Helper T cell (primary cell): ENCODE data around the genes BANK1, MANBA and CXXC4.

DNA sequence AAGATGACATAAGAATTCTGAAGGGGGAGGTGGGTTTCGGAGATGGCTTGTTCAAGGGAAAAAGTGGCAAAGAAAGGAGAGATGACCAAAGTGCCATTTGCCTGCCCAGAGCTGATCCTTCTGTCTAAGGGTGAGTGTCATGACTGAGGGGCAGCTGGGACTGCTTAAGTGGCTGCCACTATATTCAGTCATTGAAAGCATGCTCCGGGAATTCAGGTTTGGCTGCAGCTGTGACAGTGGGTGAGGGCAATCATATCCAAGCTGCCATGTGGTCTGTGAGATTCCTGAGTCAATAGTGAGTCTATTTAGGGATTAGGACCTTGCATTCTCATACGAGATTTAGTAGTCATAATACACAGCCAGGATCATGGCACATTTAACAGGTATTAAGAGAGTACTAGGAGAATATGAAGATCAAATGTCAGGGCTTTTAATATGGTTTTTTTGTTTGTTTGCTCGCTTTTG is 138.7 kb upstream of the BANK1 start:
- PRO-cap, 2 experiments, result no peak in any of the 2 experiments

GRCh38 chr4:101790374-101791311 is at the start of gene BANK1:
Gene BANK1 (plus strand): TSS chr4:101790730.
- PRO-cap, 2 experiments, result no peak in any of the 2 experiments

- PRO-cap, 2 experiments, result no peak in any of the 2 experiments
Observed at GRCh38 chr4:101953955-101954261, 163.4 kb downstream of the BANK1 start.

GRCh38 chr4:102344120-102344904 is 970 bp downstream of the SLC39A8 start:
- PRO-cap, 2 experiments, result peak in 2 of 2 experiments; most common plus-strand start chr4:102344450 (in 2); most common minus-strand start chr4:102344557 (in 1)

GRCh38 chr4:102551757-102552222 is 50.6 kb downstream of the NFKB1 start:
- PRO-cap, 2 experiments, result no peak in any of the 2 experiments

- PRO-cap, 2 experiments, result no peak in any of the 2 experiments
Observed at GRCh38 chr4:102558378-102559604, 57.6 kb downstream of the NFKB1 start.

- PRO-cap, 2 experiments, result no peak in any of the 2 experiments
Observed at GRCh38 chr4:102584488-102585221, 83.5 kb downstream of the NFKB1 start.

GRCh38 chr4:102612545-102613573 is 111.7 kb downstream of the NFKB1 start:
- PRO-cap, 2 experiments, result peak in 2 of 2 experiments; most common plus-strand start chr4:102613302 (in 1); most common minus-strand start chr4:102612903 (in 2)

DNA sequence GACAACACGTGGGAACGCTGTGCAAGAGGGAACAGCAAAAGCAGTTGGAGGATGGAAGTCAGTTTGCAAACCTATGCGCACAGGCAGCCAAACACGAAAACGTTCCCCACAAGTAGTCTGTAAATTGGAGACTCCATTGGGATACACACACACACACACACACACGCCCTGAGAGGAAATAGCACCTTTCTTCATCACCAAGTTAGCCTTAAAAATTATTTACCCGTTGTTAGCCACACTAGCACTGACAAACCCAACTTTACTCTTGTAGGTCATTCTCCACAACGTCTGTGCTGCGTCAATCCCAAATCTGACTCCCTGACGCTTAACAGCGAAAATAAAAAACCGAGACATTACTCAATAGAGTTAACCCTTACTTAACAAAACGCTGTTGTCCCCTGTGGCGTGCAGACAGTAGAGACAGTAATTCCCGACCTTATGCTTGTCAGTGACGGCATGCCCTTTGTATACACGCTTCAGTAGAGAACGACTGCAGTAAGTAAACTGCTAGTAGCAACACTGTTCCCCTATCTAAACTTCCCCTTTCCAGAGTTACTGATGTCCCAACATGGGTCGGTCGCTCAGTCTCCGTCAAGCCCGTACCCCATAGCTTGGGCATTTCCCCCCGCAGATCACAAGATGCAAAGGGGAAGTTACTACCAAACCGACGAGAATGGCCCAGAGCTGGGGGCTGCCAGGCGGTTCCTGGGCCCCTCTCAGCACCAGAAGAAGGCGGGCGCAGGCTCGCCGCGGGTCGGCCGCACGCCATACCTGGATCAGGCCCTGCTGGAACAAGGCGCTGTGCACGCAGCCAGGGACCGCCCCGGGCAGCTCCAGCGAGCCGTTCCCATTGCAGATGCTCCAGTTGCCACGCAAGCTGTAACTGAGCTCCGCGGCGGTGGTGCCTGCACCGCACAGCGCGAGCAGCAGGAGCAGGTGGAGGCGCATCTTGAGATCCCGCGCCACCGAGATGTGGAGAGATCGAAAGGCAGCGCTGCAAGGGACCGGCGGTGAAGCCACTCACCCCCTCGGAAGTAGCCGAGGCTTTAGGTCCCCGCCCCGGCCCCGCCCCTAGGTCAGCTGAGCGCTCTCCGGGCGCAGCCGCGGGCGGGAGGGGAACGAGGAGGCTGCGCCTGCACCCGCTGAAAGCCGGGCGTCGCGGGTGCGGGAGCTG is at the start of gene MANBA:
Gene MANBA (minus strand): TSS at position 1,022 of the 1,174 bp plus-strand sequence.
- PRO-cap, 2 experiments, result peak in 2 of 2 experiments; most common plus-strand start position 662 of the sequence (in 2); most common minus-strand start position 533 of the sequence (in 2)

DNA sequence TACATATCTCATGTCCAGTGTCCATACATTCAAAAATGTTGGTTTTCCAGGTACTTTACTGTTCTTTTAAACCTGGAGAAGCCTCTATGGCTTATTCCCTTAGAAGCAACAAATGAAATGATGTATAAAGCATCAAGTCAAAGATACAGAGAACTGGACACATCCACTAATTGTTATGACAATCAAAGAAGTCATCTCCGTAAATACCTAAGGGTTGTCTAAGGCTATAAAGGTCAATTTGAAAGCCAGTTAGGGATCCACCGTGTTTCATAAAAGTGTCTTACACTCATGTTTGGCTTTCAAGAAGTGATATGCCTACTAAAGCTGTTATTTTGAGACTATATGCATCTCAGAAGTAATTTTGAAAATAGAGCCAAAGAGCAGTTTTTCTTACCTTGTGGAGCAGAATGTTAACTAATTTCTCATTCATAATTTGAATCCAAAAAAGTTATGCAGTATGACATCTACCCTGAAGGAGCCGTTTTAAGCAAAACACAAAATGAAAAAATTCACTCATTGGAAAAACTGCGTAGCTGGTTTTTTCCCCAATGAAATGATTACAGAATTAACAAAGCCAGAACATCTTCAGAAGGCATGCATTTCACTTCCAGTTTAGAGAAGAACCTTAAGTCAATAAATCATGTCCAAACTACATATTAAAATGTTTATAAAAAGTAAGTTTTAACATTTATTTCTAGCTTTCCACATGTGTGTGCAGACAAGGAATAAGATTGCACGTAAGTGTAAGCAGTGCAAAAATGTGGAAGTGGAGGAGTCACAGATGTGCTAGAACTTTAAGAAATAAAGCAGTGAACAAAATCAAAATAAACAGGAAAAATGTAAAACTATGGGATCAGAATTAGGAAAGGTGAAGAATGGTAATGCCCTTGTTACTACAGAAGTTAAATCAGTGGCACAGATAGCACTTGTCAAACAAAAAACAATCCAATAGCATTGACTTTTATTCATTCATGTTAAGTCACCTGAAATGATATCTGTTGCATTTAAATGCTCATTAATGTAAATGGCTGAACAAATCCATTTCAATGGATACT is 32.0 kb downstream of the UBE2D3 start:
- PRO-cap, 2 experiments, result no peak in any of the 2 experiments

DNA sequence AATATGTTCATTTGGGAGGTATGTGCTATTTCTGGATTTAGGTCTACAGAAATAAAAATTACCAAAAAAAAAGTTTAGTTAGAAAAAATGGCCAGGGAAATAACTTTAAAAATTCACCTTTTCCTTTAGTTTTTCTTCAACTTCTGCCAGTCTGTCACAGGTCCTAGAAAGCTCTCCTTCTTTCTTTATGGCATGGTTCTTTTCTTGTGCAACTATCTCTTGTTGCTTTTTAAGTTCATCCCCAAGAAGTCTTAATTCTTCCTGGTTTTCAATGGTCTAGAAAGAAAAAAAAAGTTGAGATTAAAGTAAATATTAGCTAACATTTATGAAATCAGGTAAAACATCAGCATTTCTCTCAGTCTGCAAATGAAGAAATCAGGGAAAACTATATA is 47.0 kb downstream of the CENPE start:
- PRO-cap, 2 experiments, result no peak in any of the 2 experiments

DNA sequence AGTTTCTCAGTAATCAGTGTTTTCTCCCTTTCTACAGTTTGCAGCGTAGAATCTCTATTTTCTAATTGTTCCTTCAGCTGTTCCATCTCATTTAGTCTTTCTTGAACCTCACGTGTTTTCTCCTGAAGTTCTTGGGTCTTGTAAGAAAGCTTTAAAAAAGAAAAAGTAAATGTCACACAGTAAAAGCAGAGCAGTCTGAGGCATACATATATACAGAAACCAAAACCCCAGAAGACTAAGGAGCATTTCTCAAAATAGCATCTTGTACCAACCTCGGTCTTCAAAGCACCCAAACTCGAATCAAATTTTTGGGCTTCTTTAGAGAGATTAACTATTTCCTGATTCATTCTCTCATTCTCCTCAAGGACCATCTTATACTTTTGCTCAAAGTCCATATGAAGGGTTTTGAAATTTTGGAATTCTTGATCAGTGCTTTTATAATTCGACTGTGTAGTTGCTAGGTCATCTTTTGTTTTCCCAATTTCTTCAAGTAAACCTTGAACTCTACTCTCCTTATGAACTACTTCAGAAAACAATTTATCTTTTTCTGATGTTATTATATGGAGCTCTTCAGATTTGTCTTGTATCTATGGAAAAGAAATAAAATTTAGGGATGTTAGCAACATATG is 39.3 kb downstream of the CENPE start:
- PRO-cap, 2 experiments, result no peak in any of the 2 experiments

GRCh38 chr4:103403618-103404056 is 205.5 kb upstream of the CENPE start:
- PRO-cap, 2 experiments, result no peak in any of the 2 experiments

DNA sequence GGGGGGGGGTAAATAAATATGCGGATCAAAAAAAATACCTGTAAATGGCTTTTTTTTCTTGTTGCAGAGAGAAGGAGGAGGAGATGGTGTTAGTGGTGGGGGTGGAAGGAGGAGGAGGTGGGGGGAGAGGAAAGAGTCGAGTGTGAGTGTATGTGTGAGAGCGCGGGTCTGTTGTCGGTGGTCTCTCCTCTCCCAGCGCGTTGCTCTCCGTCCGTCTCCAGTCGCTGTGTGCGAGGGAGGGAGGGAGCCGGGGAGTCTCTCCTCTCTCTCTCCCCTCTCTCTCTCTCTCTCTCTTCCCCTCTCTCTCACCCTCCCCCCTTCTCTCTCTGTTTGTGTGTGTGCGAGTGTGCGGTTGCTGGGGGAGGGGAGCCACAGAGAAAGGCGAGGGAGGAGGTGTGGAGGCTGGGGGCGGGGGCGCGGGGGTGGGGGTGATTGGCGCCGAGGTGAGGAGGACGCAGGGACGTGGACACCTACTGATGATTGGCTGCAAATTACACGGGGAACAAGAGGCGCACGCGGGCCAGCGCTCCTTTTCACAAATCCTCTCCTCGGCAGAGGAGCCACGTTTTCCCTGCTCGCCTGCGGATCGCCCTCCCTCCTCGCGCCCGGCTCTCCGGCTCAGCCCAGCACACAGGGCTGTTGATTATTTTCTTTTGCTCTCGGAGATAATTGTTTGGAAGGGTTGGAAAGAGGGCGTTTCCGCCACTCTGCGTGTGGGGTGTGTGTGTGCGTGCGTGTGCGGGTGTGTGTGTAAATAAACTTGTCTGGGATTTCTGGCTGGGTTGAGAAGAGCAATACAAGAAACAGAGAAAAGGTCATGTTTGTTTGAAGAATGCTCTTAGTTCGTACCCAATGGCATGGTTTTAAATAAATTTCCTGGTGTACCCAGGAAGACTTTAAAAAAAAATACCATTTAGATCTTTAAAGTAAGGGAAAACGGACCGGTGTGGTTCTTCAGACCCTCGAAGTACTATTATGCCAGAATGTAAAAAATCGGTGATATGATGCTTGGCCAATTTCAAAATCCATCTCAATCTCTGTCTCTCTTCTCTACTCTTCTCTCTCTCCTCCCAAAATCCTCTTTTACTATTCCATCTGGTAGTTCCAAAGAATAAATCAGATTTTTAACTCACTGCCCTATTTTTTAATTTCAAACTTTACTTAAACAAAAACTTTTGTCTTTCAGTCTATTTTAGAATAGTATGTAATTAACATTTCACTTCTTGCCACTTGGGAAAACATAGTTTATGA is at the start of gene CXXC4:
Gene CXXC4 (minus strand): TSS at position 232 of the 1,251 bp plus-strand sequence.
- PRO-cap, 2 experiments, result peak in 1 of 2 experiments; most common minus-strand start position 230 of the sequence (in 1)

DNA sequence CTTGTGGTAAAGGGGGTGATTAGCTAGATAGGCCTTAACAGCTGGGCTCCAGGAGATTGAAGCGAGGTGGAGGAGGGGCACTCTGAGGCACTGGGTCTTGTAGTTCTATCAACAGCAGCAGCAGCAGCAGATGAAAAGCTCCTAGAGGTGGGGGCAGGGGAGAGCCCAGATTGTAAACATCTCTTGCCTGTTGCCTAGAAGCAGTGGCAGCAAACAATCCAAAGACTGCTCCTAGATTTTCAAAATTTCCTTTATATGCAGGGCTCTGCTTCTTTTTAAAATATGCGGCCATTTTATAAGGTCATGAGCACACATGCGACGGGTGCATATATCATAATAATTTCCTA is 97.0 kb upstream of the CXXC4 start:
- PRO-cap, 2 experiments, result no peak in any of the 2 experiments

DNA sequence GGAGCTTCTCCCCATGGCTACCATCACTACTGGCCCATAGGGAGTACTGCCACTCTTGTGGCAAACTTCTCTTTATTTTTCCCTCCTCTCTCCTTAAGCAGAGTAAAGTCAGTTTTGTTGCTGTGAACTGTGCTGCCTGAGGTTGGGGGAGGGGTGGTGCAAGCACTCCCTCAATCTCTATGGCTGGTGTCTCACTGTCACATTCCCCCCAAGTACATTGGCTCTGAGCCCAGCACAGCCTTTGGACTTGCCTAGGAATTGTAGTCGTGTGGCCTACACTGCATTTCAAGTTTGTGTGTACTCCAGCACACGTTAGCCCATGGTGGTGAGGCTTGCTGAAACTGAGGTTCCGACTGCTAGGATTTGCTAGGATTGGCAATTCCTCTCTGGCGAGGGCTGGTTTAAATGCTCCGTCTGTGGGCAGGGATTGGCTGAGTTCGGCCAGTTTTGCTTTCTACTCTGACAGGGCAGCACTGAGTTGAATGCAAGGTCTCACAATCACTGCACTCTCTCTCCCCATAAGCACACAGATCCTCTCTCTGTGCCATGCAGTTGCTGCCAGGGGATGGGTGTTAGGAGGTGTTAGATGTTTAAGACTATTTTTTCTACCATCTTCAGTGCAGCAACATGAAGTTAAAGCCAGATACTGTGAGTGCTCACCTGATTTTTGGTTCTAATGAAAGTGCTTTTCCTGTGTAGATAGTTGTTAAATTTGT is 121.8 kb upstream of the CXXC4 start:
- PRO-cap, 2 experiments, result no peak in any of the 2 experiments

DNA sequence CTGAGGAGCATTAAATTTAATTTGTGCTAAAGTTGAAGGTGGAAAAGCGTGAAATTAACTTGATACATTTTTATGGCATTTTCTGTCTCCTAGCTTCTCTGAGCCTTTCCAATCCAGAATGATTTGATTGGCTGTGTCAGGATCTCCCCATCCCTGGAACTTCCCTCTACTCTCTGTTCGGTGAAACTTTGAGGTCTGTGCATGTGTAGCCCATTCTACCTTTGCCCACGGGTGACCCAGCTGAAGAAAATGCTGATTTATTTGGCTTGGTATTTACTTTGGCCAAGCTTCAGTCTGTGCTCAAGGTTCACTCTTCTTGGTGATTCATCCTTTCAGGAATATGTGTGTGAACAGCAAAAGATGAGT is 233.6 kb upstream of the CXXC4 start:
- PRO-cap, 2 experiments, result no peak in any of the 2 experiments

- PRO-cap, 2 experiments, result no peak in any of the 2 experiments
Observed at GRCh38 chr4:105556215-105556718, 3.8 kb downstream of the ARHGEF38 start.

DNA sequence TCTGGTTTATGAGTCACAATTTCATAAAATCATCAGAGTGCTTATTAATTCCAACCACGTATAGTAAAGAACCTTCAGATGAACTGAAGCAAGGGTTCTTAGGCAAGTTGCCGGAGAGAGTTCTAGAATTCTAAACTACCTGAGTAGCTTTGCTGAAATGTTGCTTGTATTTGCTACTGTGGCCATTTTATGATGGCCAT is 14.8 kb downstream of the NPNT start:
- PRO-cap, 2 experiments, result no peak in any of the 2 experiments

GRCh38 chr4:106524684-106525156 is 156.1 kb upstream of the GIMD1 start:
- PRO-cap, 2 experiments, result no peak in any of the 2 experiments